AG04449 (cell line): ENCODE data around the genes CCDC142 and SEMA4F.

DNA sequence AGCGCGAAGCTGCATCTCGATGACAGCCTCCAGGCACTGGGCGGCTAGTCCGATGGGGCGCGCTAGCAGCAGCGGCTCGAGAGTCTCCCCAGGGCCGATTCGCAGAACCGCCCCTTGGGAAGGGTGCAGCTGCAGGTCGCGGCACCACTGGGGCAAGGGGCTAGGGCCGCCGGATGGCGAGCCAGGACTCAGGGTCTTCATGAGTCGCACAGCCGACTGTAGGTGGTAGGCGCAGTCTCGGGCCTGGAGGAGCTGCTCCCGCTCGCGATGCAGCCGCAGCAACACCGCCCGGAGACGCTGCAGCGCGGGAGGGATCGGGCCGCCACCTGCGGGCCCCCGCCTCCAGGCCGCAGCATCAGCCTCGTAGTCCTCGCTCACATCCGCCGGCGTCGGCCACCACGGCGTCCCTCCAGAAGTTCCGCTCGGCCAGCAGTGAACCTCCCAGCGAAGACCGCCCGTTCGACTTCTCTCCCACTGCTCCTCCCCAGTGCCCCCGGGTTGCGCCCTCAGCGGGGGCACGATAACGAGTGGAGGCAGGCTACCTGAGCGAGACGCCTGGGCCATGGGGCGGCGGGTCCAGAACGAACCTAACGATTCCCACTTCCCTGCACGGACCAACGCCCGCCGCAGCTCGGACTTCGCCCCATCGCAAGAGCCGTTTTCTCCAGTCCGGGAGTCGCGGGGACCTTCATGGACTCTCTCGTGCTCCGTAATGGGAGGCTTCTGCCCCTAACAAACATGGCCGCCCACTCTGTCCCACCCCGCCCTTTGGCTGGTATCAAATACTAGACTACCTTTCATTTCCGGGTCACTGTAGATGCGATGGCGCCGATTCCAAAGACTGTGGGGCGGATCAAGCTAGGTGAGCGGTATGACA is at the start of gene CCDC142:
CCDC142 (minus strand) TSS at position 725 of the 877 bp plus-strand sequence.
- RRBS: 4% methylated on average over 12 of the region's 81 CpGs

DNA sequence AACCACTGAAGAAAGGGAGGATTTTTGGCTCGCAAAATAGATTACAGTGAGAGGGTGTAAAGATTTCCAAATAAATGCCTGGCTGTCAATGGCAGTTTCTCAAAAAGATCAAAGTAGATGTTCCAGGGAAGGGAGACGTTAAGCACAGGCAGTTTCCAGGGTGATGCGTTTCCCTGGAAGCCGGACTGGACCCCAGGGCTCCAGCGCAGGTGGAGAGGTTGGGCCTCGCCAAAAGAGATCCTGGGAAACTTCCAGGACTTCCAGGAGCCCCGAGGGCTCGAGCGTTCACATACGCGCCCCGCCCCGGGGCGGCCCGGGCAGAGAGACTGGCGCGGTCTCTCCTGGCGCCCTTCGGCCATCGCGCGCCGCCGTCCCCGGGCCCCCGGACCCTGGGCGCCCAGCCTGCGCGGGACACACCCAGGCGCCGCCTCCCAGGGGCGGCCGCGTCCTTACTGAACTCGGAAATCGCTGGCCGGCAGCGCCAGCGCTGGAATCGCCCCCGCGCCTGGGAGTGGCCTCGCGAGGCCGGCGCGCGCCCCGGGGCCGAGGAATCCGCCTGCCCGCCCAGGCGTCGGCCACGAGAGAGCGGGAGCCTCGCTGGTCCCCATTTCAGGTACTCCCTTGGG is 5.1 kb downstream of the LOXL3 start:
- RRBS: 2% methylated on average over 28 of the region's 57 CpGs

GRCh38 chr2:74653940-74654615 is at the start of gene SEMA4F:
SEMA4F (plus strand) TSS chr2:74654247.
- RRBS: 2% methylated on average over 22 of the region's 54 CpGs

DNA sequence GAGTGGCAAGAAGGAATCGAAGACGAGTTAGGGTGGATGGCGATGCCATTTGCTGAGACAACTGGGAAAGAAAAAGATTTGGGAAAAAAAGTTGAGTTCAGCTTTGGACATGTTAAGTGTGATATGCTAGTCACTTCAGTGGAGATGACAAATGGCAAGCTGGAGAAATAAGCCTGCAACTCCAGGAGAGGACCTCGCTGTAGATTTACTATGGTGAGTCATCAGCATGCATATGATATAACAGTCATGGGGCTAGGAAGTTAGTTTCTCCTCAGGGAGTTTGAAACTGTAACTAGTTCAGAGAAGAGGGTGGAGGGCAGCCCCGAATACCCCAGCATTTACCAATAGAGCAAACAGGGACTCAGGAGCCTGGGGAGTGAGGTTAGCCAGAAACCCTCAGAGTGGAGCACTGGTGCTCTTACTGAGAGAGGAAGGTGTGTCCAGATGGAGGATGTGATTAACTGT is 2.0 kb upstream of the HK2 start:
- RRBS: no CpG with 5 or more reads among the region's 5 CpGs

GRCh38 chr2:74843005-74844306 is 9.5 kb downstream of the HK2 start:
- RRBS: no CpG with 5 or more reads among the region's 9 CpGs

DNA sequence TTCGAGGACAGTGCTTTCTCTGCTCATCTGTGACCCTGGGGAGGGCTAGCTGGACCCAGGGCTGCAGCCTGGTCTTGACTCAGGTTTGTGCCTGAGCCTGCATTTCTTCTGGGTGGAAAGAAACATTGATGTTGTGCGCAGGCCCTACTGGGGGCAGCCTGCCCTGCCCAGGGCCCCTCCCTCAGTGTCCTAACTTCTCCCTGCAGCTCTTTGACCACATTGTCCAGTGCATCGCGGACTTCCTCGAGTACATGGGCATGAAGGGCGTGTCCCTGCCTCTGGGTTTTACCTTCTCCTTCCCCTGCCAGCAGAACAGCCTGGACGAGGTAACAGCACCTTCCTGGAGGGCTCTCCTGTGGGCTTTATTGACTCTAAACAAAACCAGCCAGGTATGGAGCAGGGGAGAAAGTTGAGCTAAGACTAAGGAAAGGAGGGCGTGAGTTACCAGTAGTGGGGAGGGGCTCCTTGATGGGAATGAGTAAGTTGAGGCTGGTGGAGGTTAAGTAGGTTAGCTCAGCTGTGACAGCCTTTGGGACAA is 48.1 kb downstream of the HK2 start:
- RRBS: no CpG with 5 or more reads among the region's 8 CpGs

DNA sequence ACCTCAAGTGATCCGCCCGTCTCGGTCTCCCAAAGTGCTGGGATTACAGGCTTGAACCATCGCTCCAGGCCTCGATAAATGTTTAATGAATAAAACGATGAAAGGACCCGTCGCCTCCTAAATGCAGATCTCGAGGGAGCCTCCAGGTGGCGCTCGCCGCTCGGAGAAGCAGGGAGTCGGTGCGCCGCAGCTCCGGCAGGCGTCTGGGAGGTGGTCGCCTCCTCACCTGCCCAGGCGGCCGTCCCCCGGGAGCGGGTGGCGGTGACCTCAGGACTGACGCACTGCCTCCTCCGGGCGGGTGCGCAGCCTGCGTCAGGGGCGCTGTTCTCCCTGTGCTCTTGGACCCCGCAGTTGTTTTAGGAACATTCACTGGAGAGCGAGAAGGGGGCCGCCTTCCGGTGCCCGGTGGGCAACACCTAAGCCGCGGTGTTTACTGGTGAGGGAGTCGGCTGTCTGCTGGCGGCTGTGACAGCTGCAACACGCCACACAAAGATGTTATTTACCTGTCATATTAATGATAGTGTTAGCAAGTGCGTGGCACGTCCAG is 38.6 kb upstream of the POLE4 start:
- RRBS: 3% methylated on average over 14 of the region's 42 CpGs

DNA sequence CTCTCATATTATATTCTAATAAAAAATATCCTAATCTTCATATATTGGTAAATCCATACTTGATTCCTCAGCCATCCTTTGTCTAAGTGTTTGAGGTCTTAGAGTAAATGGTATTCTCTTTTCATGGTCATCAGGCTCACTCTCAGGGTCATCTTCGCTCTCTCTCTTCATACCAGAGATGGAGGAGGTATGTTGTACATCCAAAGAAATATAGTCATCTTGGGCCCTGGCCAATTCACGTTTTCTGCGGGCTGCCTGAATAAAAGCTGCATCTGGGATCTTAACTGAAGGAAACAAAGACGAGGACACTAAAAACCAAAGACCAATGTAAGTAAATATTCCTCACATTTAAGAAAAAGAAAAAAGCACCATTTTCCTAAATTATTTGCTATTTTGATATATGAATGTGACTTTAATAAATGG is 8.6 kb downstream of the GCFC2 start:
- RRBS: no CpG with 5 or more reads among the region's 4 CpGs

- RRBS: no CpG with 5 or more reads among the region's 27 CpGs
These were observed 740.8 kb downstream of the LRRTM4 start for GRCh38 chr2:76781212-76782024.

- RRBS: no CpG with 5 or more reads among the region's 2 CpGs
These were observed 418.9 kb downstream of the LRRTM4 start for GRCh38 chr2:77103319-77103698.

DNA sequence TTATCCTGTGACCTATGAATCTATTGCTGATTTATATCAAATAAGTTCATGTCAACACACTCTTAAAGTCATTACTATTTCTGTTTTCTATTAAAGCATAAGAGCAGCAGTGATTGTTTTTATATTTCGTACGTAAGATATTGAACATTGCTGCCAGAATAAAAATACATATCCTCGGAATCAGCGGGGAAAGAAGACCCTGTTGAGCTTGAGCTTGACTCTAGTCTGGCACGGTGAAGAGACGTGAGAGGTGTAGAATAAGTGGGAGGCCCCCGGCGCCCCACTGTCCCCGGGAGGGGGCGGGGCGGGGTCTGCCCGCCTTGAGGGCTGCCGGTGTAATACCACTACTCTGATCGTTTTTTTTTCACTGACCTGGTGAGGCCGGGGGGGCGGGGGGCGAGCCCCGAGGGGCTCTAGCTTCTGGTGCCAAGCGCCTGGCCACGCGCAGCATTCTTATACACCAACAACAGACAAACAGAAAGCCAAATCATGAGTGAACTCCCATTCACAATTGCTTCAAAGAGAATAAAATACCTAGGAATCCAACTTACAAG is 324.0 kb upstream of the REG3G start:
- RRBS: 55% methylated on average over 5 of the region's 21 CpGs

GRCh38 chr2:82780108-82780477 is 1679.0 kb downstream of the SUCLG1 start:
- RRBS: no CpG with 5 or more reads among the region's 5 CpGs

- RRBS: no CpG with 5 or more reads among the region's 1 CpG
These were observed 721.6 kb downstream of the SUCLG1 start for GRCh38 chr2:83737451-83737821.

GRCh38 chr2:84459692-84459984 is 558 bp upstream of the SUCLG1 start:
- RRBS: no CpG with 5 or more reads among the region's 8 CpGs

GRCh38 chr2:84829979-84830625 is 50.8 kb downstream of the TRABD2A start:
- RRBS: no CpG with 5 or more reads among the region's 16 CpGs

DNA sequence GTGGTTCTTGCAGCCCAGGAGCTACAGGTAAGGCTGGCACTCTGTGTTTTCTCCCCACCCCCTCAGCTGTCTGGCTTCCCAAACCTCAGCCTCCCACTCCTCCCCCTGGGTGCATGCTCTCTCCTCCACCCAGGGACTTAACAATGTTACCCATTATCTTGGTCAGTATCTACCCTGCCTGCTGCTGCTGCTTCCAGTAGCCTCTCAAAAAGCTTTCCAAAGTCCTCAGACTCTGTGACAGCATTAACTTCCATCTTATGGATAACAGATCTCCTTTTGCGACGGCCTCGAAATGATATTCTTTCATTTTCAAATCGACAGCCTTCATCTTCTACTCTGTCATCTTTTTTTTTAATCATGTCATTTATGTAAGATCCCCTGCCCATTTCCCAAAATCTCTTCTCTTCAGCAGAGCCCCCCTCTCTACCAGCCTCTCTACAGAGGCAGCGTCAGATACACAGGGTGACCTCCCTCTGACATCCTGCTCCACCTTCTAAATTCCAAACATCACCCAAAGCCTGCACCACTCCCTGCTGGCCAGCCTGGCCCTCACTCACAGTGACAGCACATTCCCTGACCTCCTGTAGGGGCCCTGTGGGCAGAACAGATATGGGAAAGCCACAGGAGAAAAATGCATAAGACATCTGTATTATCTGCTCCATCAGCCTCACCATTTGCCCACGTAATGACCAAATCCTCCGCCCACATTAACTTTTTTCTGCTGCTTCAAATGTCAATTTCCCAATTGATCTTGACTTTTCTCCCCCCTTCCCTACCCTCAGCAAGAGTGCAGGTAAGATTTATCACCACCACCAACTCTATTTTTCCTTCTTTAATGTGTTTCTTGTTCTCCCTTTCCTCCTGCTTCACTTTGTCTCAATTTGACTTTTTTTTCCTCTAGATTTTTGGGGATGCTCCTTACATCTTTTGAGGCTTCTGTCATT is 40.7 kb downstream of the TRABD2A start:
- RRBS: no CpG with 5 or more reads among the region's 7 CpGs

GRCh38 chr2:84897933-84898903 is 7.2 kb upstream of the TMSB10 start:
- RRBS: no CpG with 5 or more reads among the region's 3 CpGs

DNA sequence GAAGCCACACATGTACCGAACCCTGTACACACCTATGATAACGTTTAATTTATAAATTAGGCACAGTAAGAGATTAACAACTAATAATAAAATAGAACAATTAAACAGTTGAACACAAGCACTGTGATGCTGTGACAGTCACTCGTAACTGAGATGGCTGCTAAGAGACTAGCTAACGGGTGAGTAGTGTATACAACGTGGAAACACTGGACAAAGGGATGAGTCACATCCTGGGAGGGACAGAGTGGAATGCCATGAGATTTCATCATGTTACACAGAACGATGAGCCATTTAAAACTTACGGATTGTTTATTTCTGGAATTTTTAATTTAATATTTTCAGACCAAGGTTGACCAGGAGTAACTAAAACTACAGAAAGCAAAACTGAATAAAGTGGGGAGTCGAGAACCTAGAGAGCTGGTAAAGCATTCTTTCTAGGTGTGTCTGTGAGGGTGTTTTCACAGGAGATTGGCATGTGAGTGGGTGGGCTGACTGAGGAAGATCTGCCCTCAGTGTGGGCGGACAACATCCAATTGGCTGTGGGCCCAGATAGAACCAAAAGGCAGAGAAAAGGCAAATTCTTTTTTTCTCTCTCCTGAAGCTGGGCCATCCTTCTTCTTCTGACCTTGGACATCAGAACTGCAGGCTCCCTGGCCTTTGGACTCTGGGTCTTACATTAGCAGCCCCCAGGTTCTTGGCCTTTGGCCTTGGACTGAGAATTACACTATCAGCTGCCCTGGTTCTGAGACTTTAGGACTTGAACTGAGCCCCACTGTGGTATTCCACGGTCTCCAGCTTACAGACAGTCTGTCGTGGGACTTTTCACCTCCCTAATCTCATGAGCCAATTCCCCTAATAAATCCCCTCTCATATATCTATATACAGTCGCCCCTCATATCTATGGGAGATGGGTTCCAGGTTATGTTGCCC is 14.6 kb downstream of the TMSB10 start:
- RRBS: no CpG with 5 or more reads among the region's 12 CpGs

GRCh38 chr2:84957647-84959027 is 12.8 kb upstream of the KCMF1 start:
- RRBS: no CpG with 5 or more reads among the region's 16 CpGs